SUDHL5 (cell line): ENCODE data around the gene CAP2.

DNA sequence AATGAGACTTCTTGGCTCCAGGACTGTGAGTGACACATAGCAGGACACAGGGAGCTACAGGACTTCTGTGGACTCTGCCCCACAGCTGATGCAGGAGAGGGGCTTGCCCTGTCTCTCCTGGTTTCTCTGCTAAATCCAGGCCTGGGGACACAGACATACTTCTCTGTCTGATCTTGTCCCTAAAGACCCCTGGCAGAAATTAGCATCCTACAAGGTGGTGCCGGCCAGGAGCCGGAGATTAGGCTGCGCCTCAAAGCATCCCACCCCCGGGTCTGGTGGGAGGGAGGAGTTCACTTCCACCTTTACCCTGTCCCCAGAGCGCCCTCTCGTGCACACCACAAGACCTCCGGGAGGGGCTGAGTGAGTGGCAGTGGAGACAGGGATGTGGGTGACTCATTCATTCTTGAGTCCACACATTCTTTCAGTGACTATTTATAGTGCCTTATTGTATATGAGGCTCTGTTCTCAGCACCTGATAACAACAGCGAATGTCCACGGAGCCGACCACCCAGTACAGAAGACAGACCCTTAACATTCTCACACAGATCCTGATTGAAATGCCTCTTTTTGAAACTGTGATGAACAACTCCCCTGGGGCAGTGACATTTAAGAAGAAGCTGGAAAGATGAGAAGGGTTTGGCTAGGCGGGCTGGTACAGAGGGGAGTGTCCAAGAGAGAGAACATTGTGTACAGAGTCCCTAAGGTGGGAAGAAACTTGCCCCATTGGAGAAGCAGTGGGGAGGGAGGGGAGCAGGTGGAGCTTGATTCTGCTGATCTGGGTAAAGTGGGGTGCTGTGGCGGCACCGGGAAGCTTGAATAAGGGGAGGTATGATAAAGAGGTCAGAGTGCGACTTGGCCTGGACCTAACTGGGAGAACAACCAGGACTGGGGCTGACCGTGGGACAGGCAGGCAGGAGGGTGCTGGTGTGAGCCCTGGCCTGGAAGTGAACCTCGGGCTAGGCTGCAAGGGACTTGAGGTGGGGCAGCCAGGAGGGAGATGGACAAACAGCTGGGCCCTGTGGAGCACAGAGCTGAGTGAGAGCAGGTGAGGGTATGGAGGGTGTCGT is 39.1 kb downstream of the GMPR start:
- PRO-cap: no peak

GRCh38 chr6:16413297-16413996 is 175.1 kb downstream of the GMPR start:
- PRO-cap: no peak

GRCh38 chr6:16541316-16541489 is 220.1 kb downstream of the ATXN1 start:
- PRO-cap: no peak

- PRO-cap: no peak
Measured at GRCh38 chr6:16541490-16541936, 219.7 kb downstream of the ATXN1 start.

- PRO-cap: no peak
Measured at GRCh38 chr6:16724922-16725598, 36.2 kb downstream of the ATXN1 start.

- PRO-cap: no peak
Measured at GRCh38 chr6:16739030-16739721, 22.1 kb downstream of the ATXN1 start.

DNA sequence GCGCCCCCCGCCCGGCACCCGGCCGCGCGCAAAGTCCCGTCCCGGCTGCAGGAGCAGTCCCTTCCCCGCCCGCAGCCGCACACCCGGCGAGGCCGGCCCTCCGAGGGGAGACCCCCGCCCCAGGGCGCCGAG is 830 bp downstream of the ATXN1 start:
- PRO-cap: no peak

- PRO-cap: no peak
Measured at GRCh38 chr6:16760946-16761298, 338 bp downstream of the ATXN1 start.

GRCh38 chr6:16800954-16801372 is 39.7 kb upstream of the ATXN1 start:
- PRO-cap: no peak

DNA sequence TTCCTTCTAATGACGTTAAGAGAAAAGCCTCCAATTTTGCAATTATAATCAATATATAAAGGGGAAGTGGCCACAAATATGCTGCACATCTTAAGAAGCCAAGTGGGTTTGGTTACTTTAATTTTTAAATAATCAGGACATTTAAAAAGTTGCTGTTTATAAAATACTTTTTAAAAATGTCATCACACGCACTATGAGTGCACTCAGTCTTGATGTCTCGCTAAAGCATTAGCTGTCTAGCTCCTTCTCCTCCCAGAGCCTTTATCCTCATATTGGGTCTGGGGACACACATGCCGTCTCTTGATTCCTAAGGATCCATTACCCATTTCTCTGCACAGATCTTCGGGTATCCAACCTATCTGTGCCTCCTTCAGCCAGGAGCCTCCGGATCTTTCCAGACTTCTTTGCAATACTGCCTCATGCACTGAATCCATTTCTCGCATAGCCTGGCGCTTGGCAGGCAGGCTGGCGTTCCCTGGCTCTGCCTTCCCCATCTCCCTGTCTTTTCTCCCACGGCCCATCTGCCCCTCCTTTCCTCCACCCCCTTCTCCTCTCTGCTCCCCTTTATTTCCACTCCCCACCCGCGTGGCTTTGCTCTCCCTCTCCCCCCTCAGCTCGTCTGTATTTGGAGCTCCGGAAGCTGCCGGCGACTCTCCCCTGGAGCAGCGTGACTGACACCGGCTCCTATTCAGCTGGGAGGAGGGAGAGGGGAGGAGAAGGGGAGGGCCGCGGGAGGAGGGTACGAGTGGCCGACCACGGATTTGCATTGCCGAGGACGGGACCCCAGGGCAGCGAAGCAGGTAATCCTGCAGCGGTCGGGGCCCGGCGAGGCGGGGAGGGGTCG is at the start of gene CAP2:
Gene CAP2, plus strand, starts transcription at position 649 of the 844 bp plus-strand sequence.
- PRO-cap: no peak

GRCh38 chr6:17759252-17759931 is 52.7 kb upstream of the NUP153 start:
- PRO-cap: no peak

- PRO-cap: no peak
Measured at GRCh38 chr6:17808585-17809341, 102.0 kb upstream of the NUP153 start.

GRCh38 chr6:17843161-17843874 is 136.6 kb upstream of the NUP153 start:
- PRO-cap: no peak

GRCh38 chr6:18161068-18161640 is 5.9 kb downstream of the KDM1B start:
- PRO-cap: no peak

DNA sequence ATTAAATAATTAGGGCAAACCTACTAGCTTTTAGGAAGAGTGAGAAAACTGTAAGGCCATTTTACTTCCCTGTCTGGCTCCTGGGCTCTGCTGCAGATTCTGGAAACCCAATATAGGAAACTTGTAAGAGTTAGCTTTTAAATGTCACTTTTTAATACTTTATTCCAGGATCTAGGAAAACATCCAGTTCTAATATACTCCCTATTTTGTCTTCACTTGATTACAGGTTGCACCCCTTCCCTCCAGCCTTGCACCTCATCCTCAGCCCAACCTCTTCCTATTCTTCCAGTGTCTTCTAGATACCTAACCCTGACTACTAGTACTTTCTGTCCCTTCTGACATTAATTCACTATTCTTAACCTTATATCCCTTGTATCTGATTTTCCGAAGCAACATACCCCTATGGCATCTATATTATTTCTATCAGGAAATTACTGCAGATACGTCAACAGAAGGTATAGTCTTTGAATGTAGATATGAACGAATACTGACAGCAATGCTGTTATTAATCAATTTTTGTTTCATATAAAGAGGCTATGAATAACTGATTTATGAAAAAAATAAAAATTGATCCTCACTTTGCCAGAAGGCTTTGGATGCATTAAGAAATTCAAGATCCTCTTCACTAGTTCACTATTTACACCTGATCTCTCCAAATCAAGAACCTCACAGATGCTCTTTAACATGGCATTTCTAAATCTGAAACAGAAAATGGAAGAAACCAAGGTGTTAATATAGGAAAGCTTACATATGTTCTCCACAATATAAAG is 9.0 kb downstream of the DEK start:
- PRO-cap: no peak

- PRO-cap: no peak
Measured at GRCh38 chr6:18260158-18260770, 4.1 kb downstream of the DEK start.

DNA sequence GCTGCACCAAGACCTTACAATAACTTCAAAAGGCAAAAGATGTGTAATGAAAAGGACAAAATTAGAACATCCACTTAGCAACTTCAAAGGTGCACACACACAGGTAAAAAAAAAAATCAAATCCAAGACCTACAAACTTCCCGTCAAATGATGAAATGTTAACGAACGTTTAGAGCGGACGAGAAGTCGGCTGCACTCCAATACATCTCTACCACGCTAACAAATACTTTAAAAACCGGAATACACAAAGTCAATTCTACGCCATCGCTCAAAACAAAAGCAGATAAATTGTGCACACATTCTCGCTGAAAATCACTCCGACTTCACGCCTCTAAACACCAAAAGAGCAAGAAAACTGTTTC is 934 bp downstream of the DEK start:
- PRO-cap: bidirectional peak, plus-strand start outside the sequence, minus-strand start at position 221 of the sequence

GRCh38 chr6:18388807-18389449 is 1.8 kb downstream of the RNF144B start:
- PRO-cap: no peak

DNA sequence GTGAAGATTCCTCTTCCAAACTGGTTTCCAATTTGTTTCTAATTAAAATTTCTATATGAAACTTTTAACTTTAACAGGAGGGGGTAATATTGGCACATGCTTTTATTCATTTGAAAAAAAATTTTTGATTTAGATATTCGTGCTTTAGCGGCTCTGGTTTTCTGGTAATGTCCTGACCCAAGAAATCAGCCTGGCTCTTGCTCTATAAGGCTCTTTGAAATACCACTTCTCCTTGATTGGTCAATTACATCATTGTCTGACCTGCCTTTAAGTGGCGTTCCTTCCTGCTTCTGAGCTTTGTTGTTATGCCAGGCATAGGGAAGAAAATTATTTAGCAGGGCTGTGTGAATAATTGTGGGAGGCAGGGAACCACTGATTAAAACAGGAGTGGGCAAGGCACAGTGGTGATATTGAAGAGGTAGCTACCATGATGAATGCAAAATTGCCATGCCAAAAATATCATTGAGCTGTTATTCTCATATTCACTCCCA is 3.9 kb downstream of the RNF144B start:
- PRO-cap: no peak

- PRO-cap: no peak
Measured at GRCh38 chr6:19303246-19303926, 533.8 kb upstream of the ID4 start.